ENCODE measurements around a stretch of chr5.

- PRO-cap, 3 experiments: no peak in any of the 3 experiments
- RAMPAGE, long total RNA: no peak
Measured at GRCh38 chr5:180085772-180086227, 14.2 kb upstream of the RNF130 start.

GRCh38 chr5:180177214-180177933 lies 31.6 kb downstream of the RASGEF1C start:
- PRO-cap, 3 experiments: no peak in any of the 3 experiments
- RAMPAGE, long total RNA: no peak

GRCh38 chr5:180300974-180301749 lies 9.3 kb upstream of the MAPK9 start:
- PRO-cap, 3 experiments: no peak in any of the 3 experiments
- RAMPAGE, long total RNA: no peak

GRCh38 chr5:180466940-180467795 lies 27.0 kb upstream of the CNOT6 start:
- PRO-cap, 3 experiments: no peak in any of the 3 experiments
- RAMPAGE, long total RNA: no peak

DNA sequence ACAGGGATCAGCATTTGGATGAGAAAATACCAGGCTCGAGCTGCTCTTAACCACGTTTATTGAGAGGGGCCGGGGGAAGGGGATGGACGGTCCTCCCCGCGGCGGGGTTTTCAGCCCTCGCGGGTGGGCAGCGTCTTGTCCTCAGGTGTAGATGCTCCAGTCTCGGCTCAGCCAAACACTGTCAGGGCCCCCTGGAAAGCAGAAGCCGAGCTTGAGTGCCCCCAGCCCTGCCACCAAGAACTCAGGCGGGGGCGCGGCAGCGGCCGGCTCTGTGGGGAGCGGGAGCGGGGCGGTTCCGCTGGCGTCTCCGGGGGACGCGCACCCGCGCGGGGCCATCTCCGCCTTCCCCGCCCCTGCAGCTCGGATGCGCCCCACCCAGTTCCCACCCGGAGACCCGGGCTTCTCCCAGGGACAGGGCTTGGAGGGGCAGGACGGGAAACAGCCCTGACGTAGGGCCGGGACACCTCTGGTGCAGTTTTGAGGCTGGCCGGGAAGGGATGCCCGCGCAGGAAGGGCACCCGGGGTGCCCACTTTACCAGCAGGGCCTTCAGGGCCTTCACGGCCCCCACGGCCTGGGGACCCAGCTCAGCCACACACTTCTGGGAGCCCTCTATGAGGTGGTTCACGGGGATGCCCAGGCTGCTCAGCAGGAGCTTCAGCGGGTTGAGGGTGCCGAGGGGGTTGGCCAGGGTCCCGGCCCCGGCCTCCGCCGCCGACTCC lies 1.1 kb downstream of the SCGB3A1 start:
- PRO-cap, 3 experiments: no peak in any of the 3 experiments
- RAMPAGE, long total RNA: no peak

DNA sequence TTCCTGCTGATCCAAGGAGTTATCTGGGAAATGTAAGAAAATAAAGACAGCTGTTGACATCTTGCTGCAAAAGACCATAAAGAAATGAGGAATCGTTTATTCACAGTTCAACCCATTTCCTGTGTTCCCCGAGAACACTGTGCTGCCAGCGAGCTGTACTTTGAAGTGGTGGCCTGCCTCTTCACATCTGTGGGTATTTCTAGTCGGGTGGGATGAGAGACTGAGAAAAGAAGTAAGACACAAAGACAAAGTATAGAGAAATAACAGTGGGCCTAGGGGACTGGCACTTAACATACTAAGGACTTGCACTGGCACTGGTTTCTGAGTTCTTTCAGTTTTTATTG lies 40.0 kb upstream of the FLT4 start:
- PRO-cap, 3 experiments: no peak in any of the 3 experiments
- RAMPAGE, long total RNA: no peak

- PRO-cap, 3 experiments: no peak in any of the 3 experiments
- RAMPAGE, long total RNA: no peak
Measured at GRCh38 chr5:180786580-180787055, 16.0 kb downstream of the MGAT1 start.

DNA sequence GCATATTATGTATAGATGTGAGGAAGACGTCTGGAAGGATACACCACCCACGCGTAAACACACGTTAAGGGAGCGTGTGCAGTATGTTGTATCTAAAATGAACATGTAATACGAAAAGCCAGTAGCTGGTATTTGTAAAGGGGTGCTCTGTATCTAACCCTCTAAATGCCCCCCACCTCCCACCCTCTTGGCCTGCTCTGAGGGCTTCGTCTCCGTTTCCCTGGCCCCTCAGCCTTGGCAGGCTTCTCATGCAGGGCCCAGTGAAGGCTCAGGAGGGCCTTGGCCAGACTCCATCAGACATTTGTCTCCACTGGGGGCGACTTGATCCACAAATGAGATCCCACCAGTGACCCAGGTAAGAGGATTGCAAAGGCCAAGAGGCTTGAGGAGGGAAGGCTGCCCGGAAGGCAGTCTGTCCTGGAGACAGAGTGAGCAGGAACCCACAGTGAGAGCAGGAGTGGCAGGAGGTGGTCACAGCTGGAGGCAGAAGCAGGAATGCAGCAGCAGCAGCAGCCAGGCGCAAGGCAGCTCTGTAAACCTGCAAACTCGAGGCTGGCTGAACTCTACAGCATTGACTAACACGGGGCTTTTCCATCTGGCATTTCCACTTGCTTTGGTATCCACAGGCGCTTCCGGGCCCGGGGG lies 15.0 kb downstream of the MGAT1 start:
- PRO-cap, 3 experiments: no peak in any of the 3 experiments
- RAMPAGE, long total RNA: no peak

DNA sequence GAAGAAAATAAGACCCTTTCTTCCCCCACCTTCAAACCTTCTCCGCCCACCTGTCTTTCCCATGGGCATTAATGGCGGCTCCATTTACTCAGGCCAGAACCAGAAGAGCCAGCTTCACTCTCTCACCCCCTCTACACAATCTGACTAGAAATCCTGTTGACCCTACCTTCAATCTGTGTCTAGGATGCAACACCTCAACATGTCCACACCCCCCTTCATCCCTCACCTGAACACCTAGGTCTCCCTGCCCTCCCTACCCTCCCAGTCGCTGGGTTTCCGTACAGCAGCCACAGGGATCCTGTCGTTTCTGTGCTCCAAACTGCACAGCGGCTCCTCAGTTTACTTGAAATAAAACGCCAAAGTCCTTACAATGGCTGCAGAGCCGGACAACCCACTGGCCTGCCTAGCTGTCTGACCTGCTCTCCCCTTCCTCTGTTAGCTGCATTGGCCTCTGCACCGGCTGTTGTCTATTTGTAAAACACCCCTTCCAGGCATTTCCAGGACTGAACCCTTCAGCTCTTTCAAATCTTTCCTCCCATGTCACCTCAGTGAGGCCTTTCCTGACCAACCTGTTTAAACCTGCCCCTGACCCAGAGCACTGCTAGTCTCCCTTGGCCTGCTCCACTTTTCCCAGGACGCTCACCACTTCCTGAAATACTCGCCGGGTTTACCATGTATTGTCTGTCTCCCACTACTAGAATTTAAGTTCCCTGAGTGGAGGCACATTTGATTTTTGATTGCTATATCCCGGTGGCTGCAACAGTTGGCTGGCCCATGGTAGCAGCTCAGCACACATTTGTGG lies 9.0 kb upstream of the MGAT1 start:
- PRO-cap, 3 experiments: no peak in any of the 3 experiments
- RAMPAGE, long total RNA: no peak

DNA sequence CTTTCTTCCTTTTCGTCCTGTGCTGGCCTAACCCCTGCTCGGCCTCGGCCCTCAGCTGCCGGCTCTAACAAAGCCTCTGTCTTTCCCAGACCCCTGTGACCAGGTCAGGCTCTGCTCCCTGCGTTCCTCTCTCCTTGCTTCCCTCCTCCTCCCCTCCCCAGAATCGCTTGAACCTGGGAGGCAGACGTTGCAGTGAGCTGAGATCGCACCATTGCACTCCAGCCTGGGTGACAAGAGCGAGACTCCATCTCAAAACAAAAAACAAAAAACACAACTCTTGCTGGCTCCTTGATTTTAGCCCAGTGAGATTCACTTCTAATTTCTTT lies 29.2 kb upstream of the MGAT1 start:
- PRO-cap, 3 experiments: peak in 1 of 3 experiments; most common minus-strand start position 94 of the sequence (in 1)
- RAMPAGE, long total RNA: no peak

DNA sequence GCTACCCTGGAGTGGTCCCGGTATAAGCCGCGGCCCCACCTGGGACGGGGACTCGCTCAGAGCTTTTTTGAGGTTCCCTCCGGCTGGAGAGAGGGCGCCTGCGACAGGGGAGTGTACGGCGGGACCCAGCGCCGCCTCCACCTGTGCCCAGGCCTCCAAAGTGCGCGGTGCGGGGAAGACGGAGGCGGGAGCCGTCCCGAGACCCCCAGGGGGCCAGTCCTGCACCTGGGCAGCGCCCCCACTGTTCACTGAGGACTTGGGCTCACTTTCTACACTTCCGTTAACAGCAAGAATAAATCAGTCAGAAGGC lies 14.3 kb downstream of the TRIM7 start:
- PRO-cap, 3 experiments: peak in 1 of 3 experiments; most common minus-strand start position 164 of the sequence (in 1)
- RAMPAGE, long total RNA: no peak

DNA sequence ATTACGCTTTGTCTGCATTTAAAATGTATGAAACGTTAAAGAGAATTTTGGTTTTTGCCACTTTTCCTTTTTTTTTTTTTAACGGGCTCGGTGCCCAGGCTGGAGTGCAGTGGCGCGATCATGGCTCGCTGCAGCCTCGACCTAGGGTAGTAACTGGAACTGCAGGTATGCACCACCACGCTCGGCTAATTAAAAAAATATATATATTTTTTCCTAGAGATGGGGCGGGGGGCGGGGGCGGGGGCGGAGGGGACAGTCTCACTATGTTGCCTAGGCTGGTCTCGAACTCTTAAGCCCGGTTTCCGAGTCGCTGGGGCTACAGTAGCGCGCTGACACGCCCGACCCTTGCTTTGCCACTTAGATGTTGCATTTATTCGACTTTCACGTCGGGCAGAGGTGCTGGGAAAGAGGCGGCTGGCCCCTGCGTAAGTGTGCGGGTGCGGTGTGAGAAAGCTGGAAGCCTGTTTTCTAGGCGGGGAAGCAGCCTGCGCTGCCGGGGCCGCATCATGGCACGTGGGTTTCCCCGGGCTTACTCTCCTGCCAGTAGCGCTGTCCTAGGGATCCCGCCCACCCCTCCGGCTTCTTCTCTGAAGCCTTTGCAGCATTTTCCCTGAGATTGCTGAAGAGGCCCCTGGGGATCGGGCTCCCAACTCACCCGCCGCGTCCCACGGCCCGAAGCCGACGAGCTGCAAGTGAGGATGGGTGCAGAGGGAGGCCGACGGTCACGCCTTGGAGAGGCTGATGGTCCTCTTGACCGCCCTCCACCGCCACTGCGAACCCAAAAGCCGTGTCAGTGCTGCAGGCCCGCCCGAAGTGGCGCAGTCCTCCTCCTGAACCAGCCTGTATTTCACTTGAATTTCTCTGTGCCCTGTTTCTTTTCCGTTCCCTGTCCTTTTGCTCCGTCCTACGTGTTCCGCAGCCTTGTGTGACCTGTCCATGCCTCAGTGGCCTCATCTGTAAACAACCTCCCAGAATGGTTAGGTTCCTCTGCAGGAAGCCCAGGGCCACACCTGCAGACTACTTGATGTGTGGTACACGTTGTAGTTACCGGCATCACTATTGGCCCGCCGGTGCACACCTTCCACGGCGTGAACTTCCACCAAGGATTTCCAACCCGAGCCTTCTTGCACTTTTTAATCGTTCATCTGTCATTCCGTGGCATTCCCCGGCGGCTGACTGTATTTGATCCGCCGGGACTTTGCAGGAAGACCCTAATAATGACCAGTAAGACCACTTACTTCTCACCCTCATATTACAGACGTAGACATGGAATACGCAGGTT lies 5.8 kb upstream of the TRIM41 start:
- PRO-cap, 3 experiments: peak in 1 of 3 experiments; most common plus-strand start position 613 of the sequence (in 1); most common minus-strand start position 774 of the sequence (in 1)
- RAMPAGE, long total RNA: no peak

GRCh38 chr5:181234179-181234625 lies 9.5 kb downstream of the RACK1 start:
- PRO-cap, 3 experiments: no peak in any of the 3 experiments
- RAMPAGE, long total RNA: no peak

GRCh38 chr5:181244323-181244734 lies 623 bp upstream of the RACK1 start:
- PRO-cap, 3 experiments: no peak in any of the 3 experiments
- RAMPAGE, long total RNA: no peak